Umbilical cord (tissue), 2 donors: ENCODE data around the gene RTN4RL1.

DNA sequence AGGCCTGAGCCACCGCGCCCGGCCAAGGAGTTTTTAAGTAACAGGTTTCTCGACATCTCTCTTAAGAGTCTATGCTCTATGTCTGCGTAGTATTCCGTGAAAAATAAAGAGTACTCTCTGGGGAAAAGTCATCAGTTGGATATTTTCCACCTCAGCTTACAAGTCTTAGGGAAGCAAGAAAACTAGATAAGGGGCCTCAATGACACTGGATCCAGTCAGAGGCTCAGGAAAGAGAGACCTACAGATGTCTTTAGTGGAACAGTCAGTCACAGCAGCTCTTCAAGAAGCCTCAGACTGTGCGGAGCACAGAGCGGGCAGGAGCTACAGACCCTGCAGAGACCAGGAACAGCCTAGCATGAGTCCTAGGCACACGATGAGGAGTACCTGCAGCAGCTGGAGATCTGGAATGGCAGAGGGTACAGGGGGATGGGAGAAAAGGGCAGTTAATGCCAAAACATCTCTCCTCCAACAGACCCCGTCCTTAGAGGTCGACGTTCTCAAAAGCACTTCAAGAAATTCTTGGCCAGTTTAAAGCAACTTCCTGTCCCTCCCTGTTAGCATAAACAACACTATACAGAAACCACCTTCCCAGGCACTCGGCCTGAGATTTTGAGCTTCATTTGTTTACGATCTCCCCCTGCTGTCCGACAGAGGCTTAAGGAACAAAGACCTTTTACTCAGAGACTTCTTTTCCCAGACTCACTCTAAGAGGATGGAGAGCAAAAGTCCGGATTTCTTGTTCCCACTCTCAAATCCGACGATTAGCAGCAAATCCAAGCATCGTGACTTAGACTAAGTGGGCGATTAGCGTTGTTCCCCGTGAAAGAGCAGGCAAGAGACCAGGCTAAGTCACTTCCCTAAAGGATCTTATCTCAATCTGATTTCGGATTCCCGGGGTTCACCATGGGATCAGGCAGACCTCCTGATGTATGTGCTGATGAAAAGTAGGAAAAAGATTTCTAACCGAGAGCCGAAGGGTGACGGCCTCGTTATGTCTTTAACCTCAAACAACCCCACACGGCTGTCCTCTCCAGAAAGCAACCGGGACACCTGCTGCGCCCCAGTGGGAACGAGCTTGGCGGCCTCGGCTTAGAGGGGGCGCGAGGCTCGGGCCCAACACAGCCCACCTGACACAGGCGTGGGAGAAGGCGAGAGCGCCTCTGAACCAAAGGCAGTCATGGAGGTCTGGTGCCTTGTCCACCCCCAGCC lies 823 bp downstream of the INPP5K start:
- RAMPAGE, long total RNA: no peak

DNA sequence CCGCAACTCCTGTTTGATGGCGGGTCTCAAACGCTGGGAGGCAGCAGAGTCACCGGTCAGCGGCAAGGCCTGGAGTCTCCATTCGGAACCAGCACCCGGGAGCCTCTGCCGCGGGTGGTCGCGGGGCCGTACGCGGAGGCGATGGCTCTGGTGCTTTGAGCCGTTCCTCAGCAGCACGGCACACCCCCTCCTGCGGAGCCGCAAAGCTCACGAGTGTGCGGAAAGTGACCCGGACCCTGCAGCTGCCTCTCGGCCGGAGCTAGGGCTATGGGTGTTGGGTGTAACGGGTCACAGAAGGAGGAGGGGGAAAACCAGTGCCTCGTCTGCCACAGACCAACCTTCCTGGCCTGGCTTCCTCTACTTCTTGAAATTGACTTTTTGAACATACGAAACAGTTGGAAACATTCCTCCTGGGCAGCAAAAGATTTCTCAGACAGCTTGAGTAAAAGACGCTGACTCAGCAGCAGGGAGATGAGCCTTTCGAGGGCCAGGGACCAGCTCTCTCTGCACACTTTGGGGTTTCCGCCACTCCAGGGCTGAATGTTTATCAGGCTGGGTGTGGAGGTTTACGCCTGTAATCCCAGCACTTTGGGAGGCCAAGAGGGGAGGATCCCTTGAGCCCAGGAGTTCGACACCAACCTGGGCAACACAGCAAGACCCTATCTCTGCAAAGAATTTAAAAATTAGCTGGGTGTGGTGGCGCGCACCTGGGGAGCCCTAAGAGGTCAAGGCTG lies 26.3 kb upstream of the PITPNA start:
- RAMPAGE, long total RNA: no peak

DNA sequence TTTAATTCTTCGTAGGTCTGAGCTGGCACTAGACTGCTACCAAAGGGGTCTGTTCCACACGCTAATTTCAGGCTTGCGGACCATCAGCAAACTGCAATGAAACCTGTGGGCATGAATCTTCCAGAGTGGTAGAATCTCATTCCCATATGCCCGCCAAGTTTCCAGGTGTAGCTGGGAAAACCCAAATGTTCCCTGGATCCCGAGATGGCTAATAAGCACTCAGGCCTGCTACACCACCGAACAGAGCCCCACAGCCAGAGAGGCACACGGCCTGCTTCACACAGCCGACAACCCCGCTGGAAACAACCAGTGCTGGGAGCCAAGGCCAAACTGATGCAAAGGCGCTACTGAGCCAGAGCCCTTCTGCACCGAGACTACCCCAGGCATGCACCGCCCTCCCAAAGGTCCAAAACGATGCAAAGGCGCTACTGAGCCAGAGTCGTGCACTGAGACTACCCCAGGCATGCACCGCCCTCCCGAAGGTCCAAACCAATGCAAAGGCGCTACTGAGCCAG lies 27.4 kb downstream of the SLC43A2 start:
- RAMPAGE, long total RNA: no peak

DNA sequence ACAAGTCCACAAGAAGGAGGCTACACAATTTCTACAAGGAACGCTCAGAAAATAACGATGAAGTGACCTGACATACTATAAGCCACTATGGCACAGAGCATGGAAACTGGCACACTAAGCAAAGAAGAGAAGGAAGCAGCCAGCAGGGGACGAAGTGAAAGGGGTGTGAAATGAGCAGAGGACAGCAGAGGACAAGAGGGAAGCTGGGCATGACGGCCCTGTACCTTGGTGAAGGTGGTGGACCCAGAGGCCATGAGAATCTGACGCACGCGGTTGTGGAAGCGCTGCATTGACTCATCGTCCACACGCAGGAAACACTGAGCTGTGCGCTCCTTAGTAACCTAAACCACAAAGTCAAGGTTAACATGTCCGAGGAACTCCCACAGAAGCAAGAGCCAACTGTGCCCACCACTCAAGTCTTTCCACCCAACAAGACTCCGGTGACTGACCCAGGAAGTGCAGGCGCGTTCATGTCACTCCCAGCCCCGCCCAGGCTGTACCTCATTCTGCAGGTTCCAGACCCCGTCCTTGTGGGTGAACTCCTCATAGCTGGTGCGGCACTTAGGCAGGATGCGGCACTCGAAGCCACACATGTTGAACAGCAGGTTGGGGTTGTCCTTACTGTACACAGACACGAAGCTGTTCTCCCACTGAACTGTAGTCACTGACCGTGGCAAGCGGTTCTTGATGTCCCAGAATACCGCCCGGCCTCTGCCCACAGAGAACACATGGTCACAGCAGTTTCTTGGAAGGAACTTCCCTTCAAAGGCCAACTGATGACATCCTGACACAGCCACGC lies 11.6 kb downstream of the PRPF8 start:
- RAMPAGE, long total RNA: no peak

- RAMPAGE, long total RNA: no peak
Observed at GRCh38 chr17:1676407-1676881, 8.2 kb downstream of the PRPF8 start.

DNA sequence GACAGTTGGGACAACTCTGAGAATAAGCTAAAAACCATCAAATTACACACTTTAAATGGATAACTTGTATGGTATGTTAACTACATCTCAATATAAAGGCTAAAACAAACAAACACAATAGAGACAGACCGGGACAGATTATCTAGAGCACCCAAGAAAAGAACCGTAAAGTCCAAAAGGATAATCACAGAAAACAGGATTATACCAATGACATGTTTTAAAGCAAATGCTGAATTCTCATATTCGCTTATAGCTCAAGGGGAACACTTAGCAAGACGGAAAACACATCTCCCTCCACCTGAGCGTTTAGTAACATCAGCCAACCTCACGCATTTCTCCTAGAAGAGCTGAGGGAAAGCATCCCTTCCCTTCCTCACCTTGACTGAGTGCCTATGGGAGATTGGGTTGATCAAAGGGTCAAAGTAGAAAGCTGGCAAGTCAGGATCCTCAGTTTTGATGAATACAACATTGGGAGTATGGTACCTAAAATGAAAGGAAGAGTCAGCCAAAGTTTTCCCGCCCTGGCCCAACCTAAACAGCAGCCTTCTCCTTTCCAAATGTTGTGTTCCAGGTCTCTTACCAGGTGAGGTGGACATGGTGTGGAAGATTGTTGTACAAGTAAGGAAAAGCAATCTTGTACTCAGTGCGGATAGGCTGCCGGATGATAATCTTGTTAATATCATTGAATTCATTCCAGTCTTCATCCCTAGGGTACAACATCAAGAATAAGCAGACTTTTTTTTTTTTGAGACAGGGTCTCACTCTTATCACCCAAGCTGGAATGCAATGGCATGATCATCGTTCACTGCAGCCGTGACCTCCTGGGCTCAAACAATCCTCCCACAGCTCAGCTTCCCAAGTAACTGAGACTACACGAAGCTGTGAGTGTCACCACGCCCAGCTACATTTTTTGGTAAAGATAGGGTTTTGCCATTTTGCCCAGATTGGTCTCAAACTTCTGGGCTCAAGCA lies 4.0 kb downstream of the PRPF8 start:
- RAMPAGE, long total RNA: no peak

- RAMPAGE, long total RNA: no peak
Observed at GRCh38 chr17:1713096-1713356, 2.8 kb upstream of the TLCD2 start.

- RAMPAGE, long total RNA: no peak
Observed at GRCh38 chr17:1713687-1714027, 3.5 kb upstream of the TLCD2 start.

DNA sequence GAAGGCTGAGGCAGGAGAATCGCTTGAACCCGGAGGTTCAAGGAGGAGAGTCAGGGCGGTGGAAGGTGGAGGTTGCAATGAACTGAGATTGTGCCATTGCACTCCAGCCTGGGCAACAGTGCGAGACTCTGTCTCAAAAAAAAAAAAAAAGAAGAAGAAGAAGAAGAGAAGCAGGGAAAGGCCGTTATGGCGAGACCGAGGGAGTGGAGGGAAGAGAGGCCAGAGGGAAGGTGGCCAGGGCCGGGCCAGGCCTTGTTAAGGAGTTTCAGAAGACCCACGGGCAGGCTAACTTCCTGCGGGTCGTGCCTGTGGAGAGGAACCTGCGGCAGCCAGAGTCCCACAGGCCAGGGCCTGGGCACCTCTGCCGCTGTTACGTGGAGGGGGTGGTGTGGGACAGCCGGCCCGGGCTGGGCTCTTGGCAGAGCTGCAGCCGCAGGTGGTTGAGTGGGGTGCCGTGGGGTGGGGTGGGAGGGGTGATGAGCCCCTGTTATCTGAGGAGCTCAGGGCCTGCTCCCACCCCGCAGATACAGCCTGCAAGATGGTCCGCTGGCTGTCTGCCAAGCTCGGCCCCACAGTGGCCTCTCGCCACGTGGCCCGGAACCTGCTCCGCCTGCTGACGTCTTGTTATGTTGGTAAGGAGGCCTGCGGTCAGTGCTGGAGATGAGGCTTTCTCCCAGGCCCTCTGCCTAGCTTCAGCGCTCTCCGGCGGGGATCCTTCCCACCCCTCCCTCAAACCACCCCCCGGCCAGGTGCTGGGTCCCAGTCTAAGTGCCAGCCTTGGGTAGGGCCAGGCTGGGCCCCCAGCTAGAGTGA lies 5.6 kb downstream of the WDR81 start:
- RAMPAGE, long total RNA: no peak

DNA sequence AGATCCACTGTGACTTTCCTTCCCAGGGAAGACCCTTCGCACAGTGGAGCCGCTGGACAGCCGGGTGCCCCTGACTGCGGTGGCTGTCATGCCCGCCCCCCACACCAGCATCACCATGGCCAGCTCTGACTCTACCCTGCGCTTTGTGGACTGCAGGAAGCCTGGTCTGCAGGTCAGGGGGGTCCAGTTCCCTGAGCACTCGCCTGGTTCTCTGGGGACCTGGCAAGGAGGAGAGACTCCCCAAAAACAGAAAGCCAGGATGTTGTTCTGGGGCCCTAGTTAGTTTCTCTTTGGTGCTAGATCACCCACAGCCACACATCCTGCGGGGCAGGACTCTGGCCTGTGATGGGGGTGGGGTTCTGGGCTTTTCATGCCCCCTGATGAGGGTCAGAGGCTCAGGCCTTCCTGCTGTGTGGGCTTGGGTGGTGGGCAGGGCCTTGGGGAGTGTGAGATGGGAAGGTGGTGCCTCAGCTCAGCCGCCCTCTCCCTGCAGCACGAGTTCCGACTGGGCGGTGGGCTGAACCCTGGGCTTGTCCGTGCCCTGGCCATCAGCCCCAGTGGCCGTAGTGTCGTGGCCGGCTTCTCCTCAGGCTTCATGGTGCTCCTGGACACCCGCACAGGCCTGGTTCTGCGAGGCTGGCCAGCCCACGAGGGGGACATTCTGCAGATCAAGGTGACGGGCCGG lies 7.0 kb upstream of the SERPINF2 start:
- RAMPAGE, long total RNA: no peak

DNA sequence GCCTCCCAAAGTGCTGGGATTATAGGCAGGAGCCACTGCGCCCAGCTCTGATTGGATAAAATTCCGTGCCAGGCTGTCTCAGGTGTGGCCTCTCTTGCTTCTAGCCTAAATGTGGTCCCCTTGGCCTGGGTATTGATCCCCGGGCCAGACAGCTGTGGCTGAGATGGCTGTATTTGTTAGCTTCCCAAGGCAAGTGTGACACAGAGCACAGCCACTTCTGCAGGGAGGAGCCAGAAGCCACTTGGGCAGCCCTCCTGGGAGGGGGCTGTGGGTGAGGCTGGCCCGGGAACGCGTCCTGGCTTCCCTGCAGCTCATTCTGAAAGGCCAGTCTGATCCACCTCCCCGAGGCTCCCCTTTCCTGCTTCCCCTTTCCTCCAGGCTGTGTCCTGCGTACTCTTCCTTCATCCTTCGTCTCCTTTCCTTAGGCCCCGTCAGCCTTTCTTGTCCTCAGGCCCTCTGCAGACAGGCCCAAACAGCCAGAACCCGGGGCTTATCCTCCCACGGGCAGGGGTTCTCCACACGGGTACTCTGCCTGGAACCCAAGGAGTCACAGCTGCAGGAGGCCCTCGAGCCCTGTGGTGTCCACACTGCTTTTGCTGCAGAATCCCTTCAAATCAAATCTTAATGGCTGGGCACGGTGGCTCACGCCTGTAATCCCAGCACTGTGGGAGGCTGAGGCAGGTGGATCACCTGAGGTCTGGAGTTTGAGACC lies 8.0 kb downstream of the SERPINF2 start:
- RAMPAGE, long total RNA: no peak

- RAMPAGE, long total RNA: no peak
Observed at GRCh38 chr17:1783185-1784316, 21.7 kb downstream of the SERPINF1 start.

GRCh38 chr17:1810647-1811147 lies 19.0 kb downstream of the SMYD4 start:
- RAMPAGE, long total RNA: no peak

DNA sequence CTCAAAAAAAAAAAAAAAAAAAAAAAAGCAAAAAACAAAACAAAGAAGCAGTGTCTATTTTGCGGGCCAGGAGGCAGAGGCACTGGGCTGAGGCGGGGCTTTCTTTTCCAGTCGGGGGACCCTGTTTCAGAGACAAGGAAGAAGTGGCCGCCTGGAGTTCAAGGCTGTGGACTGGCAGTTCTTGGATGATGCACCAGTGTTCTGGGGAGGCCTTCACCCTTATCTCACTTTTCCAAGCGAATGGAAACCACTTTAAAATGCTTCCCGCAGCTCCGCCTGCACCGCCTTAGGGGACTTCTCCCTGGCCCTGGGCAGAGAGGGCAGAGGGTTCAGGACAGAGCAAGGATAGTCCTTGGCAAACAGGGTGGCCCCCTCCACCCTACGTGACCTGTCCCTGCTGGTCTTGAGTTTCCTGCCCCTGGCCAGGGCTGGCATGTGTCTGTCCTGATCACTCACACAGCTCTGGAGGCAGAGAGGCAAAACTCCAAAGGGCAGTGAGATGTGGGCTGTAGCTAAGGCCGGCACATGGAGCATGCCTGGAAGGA lies 20.7 kb downstream of the RTN4RL1 start:
- RAMPAGE, long total RNA: no peak

DNA sequence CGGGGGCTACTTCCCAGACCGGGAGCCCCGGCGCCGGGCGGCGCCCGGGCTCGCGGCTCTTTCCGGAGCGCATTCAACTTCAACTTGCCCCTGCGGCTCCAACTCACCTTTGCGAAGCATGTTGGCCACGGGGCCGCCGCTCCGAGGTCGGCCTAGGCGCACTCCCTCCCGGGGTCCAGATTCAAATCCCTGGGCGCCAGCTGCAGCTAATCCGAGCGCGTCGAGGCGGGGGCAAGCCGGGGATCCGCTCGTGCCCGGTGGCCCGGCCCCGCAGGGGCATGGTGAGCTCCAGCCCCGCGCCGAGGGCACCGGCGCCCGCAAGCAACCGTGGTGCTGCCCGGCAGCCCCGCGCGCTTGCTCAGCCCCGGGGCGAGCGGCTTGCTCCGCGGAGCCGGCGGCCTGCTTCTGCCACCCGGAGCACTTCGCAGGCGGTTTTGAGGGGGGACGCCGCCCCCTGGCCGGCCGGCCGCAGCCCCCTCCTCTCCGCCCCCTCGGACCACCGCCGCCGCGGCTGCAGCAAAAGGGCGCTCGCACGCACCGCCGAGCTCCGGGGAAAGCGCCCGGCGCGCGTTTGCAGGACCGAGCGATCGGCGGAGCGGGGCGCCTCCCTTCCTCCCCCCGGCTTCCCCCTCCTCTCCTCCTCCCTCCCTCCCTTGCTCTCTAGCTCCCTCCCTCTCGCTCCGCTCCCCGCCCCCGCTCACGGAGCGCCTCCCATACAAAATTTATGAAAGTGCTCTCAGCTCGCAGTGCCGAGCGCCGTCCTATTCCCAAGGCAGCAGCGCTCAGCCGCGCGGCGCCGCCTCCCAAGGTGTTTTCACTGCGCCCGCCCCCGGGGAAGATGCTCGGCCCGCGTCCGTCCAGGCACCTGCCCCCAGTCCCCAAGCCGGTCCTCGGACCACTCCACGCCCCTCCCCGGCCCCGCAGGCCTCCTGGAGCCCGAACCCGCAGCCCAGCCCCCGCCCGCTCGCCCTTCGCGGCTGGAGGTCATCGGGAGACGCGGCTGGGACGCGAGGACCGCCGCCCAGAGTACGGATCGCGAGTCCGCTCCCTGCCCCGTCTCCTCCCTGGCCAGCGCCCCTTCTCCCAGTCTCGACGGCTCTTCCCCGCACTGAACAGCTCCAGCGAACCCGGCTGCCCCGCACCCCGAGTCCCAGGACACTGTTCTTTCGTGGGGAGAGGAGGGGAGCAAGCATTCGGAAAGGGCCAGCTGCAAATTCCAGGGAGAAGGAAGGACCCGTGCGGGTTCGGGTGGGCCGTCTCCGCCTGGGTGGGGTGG lies at the start of gene RTN4RL1:
Gene RTN4RL1, minus strand, starts transcription at position 589 of the 1,276 bp plus-strand sequence.
- RAMPAGE, long total RNA: no peak

DNA sequence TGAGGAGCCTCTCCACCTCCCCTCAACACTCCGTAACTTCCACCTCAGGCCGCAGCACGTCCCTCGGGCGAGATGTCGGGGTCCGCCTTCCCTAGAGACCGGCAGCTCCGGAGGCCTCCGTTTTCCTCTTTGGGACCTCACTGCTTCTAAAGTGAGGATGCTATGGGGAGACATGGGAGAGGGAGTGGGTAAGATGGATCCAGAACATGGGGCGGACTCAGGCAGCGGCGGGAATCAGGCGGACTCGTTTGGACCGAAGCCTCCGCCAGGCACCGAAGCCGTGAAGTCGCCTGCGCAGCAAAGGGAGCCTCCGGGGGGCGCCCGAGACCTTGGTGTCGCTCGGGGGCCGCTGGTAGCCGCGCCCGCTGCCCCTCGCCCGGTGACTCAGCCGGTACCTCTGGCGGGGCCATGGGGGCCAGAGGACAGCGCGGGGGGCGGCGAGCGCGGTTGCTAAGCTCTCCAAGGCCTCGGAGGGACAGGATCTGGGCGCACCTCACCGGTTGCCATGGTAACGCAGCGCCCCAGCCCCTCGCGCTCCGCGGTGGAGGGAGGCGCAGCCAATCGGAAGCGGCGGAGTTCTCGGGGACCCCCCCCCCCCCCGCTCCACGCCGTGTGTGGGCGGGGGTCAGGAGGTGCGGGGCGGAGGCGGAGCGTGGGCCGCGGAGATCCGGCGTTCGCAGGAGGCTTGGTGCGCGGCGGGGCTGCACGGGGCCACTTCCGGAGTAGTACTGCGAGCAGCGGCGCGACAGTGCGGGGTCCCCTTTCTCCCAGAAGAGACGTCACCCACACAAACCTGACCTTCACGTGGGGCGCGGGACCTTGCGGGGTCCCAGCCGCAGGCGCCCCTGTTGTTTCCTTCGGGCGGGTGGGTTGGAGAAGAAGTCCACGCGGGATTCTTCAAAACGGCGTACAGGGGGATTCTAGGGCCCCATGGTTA lies 1.2 kb upstream of the HIC1 start:
- RAMPAGE, long total RNA: no peak

GRCh38 chr17:2068488-2069170 lies 13.7 kb downstream of the HIC1 start:
- RAMPAGE, long total RNA: no peak

DNA sequence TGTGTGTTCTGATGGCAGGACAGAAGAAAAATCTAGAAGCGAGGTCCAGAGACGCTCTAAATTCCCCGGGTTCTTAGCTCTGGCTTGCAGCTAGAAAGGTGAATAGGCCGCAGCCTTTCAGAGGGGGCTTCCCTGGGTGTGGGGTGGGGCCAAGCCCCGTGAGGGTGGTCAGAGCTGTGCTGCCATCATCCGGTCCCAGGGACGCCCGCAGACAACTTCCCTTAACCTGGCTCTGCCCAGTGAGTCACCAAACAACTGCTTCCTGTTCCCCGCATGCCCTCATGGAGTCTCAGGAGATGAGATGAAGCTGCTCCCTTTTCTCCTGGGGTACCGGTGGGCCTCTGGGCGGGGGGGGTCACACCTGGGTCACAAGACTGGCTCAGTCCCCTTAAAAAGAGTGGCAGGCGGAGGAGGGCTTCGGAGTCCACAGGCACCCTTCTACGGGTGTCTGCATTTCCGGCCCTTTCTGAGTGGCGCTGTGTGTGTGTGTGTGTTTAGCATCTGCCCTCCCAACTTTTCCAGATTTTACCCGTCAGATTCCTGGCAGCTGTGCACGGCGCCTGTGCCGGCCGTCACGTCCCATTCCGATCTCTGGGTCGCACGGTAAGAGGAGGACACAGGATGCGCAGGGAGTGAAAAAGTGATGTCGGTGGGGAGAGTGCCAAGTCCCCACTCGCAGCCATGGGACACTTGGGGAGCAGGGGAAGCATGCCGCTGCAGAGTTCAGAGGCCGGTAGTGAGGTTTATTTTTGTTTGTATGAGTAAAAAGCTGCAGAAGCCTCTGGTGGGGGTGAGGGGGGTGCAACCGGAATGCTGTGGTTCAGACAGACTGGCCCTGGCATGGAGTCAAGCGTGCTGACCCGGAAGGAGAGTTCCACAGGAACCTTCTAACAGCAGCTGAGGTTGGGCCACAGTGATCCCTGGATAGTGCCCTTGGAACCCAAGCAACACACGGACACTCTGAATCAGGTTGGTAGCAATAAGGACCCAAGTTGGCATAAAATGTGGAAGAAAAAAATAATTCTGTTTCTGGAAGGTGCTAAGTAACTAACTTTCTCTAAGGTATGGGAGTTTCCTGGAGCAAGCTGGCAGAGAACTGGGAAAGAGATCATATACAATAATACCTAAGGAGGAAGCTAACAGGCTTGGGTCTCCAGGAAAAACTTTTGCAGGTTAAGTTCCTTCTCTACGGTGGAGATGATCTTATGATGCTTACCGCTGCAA lies 16.9 kb downstream of the HIC1 start:
- RAMPAGE, long total RNA: no peak

GRCh38 chr17:2173009-2173461 lies 118.1 kb downstream of the HIC1 start:
- RAMPAGE, long total RNA: no peak

- RAMPAGE, long total RNA: no peak
Observed at GRCh38 chr17:2188654-2189134, 114.9 kb downstream of the SMG6 start.